Hair follicular keratinocyte (primary cell): ENCODE results near the gene BIRC5.

DNA sequence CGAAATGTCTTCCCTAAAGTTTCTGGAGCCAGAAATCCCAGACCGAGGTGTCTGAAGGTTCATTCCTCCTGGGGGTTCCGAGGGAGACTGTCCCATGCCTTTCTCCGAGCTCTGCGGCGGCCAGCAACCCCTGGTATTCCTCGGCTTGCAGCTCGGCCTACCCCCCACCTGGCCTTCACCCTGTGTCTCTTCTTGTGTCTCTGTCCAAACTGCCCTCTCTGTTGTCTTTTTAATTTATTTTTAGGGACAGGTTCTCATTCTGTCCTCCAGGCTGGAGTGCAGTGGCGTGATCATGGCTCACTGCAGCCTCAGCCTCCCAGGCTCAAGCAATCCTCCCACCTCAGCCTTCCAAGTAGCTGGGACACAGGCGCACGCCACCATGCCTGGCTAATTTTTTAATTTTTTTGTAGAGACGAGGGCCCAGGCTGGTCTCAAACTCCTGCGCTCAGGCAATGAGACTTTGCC is 71.2 kb downstream of the SEPTIN9 start:
- RAMPAGE, long total RNA, result no peak

GRCh38 chr17:77373719-77374817 is 92.8 kb downstream of the SEPTIN9 start:
- RAMPAGE, long total RNA, result no peak

DNA sequence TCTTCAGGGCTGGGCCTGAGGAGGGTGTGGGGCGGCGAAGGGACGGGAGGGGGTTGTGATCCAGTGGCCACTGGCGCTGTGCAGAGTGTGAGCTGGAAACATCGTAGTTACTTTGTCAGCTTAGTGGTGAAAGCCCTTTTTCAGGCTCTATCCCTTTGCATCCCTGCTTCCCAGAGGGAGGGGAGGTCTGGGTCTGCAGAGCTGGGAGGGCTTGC is 93.4 kb downstream of the SEPTIN9 start:
- RAMPAGE, long total RNA, result no peak

GRCh38 chr17:77440381-77440974 is 159.2 kb downstream of the SEPTIN9 start:
- RAMPAGE, long total RNA, result no peak

GRCh38 chr17:77453445-77454560 is 172.5 kb downstream of the SEPTIN9 start:
- RAMPAGE, long total RNA, result no peak

DNA sequence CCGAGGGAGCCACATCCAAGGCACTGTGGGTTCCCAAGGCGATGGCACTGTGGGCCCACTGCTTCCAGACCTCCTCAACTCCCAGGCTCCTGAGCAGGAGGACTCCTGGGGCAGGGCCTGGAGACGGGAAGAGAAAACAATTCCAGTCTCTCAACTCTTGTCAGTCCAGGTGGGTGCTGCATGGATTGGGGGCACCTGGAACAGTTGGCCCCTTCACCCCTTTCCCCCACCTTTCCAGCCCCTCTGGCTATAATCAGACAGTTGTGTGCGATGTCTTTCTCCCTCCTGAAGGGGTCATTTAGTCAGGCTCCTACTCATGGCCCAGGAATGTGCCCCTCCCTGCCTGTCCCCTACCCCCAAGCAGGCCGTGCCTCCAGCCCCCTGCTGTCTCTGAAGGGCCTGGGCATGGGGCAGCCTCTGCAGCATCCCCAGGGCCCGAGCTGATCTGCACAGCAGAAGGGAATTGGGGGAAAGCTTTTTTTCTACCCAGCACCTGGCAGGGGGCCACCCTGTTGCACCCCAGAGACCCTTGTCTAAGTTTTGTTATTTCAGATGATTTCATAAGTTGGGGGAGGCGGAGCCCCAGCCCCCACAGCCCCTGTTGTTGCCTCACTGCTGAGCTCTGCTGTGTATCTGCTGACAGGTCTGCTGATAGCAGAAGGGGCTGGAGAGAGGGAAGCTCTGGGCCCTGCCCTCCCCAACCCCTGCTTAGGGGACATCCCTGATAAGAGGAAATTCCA is 189.8 kb downstream of the SEPTIN9 start:
- RAMPAGE, long total RNA, result no peak

GRCh38 chr17:77489670-77490471 is 208.6 kb downstream of the SEPTIN9 start:
- RAMPAGE, long total RNA, result no peak

DNA sequence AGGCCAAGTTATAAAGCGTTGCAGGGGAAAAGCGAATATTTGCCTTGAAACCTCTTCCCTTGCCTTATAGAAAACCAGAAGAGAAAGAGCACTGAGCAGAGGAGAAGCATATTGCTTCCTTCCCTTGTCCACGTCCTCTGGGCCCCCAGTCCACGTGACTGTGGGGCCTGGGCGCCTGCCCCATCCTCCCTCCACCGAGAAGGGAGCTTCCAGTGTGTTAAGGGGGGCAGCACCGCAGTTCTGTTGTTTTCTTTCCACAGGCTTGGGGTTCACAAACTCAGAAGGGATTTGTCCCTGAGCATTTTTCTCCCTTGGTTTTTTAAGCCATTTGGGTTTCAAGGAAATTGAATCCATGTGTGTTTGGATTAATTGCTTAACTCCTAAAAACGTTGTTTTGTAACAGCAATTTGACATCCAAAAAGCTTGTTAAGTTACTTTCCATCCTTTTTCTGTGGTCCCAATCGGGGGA is 329.7 kb downstream of the SEPTIN9 start:
- RAMPAGE, long total RNA, result no peak

DNA sequence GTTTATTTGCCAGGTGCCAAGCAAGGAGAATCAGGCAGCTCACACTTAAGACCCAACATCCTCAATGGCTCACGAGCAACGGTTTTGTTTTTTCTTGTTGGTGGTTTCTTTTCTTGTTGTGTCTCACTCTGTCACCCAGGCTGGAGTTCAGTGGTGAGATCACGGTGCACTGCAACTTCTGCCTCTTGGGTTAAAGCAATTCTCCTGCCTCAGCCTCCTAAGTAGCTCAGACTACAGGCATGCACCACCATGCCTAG is 174.0 kb upstream of the TNRC6C start:
- RAMPAGE, long total RNA, result no peak

DNA sequence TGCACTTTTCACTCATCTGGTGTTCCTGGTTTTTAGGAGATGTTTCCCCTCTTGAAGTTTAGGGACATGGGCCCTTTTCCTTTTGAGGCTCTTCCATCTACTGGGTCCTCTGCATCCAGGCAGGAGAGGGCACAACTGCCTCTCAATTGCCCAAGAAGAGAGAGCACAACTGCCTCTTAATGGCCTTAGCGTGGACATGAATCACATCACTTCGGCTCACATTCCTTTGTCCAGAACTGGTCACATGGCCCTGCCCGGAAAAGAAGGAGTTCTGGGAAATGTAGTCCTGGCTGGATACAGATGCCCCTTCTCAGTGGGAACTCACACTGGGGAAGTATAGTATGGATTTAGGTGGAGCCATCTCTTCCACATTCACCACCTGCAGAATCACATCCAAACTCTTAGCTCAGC is 9.7 kb upstream of the TNRC6C start:
- RAMPAGE, long total RNA, result no peak

DNA sequence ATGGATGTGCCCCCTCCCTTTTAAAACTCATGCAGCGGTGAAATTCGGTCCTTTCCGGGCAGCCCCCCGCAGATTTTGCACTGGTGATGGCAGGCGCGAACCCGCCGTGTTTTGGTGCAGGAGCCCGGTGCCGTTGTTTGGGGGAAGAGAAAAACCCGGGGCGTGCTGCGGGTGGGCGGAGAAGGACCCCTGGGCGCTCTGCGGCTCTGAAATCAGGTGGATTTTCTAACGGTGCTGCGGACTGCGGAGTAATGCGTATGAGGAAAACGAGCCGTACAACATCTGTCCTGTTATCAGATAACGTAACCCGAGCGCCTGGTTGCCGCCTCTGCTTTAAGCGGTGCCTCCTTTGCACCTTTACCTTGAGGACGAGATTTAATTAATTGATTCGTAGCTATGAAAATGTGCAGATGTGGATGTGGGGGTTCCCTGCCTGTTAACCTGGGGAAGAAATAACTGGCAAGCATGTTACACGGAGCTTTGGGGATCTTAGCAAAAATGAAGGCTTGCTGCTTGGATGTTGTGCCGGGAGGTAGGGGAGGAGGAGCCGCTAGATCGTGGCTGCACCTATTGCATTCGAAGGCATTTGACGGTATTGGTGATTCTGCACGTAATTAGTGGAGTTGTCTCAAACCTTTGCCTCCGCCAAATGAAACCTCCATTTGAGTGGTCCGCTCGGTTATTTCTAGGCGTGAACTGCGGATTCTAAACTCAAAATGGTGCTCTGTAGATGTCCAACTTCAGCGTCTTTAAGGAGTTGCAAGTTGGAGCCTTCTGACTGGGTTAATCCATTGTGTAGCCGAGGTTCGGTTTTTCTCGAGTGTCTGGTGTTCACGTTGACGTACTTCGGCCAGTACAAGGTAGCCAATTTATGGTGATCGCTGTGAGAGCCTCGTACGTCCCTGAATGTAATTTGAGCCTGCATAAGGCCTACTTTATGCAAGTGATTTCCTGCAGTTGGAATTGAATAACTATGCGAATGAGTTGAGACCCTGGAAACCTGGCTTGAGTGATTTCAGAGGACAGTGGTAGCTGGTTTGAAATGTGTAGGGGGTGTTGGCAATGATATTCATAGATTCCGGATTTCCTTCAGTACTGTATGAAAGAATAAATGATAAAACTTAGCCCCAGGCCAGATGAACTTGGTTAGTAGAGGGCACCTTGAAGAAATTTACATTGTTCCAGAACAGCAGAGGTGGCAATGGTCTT is 1.4 kb downstream of the TNRC6C start:
- RAMPAGE, long total RNA, result no peak

- RAMPAGE, long total RNA, result no peak
These were observed 82.3 kb downstream of the TNRC6C start for GRCh38 chr17:78040472-78041482.

GRCh38 chr17:78118792-78119839 is 9.4 kb downstream of the TMC6 start:
- RAMPAGE, long total RNA, result no peak

- RAMPAGE, long total RNA, result no peak
These were observed 3.0 kb downstream of the SYNGR2 start for GRCh38 chr17:78171384-78171703.

DNA sequence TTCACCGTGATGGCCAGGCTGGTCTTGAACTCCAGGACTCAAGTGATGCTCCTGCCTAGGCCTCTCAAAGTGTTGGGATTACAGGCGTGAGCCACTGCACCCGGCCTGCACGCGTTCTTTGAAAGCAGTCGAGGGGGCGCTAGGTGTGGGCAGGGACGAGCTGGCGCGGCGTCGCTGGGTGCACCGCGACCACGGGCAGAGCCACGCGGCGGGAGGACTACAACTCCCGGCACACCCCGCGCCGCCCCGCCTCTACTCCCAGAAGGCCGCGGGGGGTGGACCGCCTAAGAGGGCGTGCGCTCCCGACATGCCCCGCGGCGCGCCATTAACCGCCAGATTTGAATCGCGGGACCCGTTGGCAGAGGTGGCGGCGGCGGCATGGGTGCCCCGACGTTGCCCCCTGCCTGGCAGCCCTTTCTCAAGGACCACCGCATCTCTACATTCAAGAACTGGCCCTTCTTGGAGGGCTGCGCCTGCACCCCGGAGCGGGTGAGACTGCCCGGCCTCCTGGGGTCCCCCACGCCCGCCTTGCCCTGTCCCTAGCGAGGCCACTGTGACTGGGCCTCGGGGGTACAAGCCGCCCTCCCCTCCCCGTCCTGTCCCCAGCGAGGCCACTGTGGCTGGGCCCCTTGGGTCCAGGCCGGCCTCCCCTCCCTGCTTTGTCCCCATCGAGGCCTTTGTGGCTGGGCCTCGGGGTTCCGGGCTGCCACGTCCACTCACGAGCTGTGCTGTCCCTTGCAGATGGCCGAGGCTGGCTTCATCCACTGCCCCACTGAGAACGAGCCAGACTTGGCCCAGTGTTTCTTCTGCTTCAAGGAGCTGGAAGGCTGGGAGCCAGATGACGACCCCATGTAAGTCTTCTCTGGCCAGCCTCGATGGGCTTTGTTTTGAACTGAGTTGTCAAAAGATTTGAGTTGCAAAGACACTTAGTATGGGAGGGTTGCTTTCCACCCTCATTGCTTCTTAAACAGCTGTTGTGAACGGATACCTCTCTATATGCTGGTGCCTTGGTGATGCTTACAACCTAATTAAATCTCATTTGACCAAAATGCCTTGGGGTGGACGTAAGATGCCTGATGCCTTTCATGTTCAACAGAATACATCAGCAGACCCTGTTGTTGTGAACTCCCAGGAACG is at the start of gene BIRC5:
BIRC5 (plus strand) TSS at position 315 of the 1,137 bp plus-strand sequence.
- RAMPAGE, long total RNA, result start-site peak on the plus strand centred at position 340 of the sequence, 50 bp wide, 92 and 80 reads in 2 replicates

DNA sequence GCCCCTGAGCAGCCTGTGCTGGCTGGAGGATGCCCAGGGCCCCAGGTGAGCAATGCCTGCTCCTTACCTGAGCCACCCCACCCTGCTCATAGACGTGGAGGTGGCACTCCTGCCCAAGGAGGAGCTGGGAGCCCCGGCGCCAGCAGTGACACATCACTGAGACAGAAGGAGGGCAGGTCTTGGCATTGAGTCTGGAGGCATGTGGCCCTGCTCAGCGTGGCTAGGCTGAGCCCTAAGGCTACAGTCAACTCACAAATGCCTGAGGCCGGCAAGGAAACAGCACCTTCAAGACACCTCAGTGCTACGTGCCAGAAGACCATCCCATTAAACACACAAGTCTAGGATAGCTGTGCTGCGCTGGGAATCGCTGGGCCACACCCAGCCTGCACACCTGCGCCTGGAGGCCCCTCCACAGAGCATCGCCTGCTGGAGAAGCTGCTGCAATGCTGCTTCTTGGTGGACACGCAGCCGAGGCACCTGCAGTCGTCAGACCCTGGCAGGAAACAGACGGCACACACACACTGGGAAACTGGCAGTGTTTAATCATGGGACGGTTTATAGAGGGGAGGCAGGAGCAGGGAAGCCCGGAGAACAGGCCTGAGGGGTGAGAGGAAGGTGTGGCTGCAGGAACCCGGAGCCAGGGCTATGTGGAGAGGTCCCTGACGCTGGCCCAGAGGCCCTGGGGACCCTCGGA is 20.0 kb downstream of the TMEM235 start:
- RAMPAGE, long total RNA, result no peak

GRCh38 chr17:78341328-78342023 is 18.4 kb downstream of the SOCS3 start:
- RAMPAGE, long total RNA, result no peak

GRCh38 chr17:78434468-78435131 is 56.2 kb downstream of the PGS1 start:
- RAMPAGE, long total RNA, result no peak

- RAMPAGE, long total RNA, result no peak
These were observed 64.3 kb downstream of the PGS1 start for GRCh38 chr17:78442600-78443250.

GRCh38 chr17:78652919-78653493 is 75.8 kb upstream of the DNAH17 start:
- RAMPAGE, long total RNA, result no peak